ENCODE data around the genes POLR2E, FAM174C and APC2.

DNA sequence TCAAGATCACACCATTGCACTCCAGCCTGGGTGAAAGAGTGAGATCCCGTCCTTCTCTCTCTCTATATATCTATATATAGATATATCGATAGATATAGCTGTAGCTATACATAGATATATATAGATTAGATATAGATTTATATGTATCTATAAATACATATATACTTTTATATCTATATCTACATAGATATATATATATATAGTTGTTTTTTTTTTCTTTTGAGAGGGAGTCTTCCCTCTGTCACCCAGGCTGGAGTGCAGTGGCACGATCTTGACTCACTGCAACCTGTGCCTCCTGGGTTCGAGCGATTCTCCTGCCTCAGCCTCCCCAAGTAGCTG is 14.7 kb upstream of the WDR18 start:
- PRO-cap: no peak
- RAMPAGE, long total RNA, 4 experiments: start-site peak on the plus strand in 1 of 4 experiments, centred at position 234 of the sequence, 6 reads per replicate

- PRO-cap: no peak
- RAMPAGE, long total RNA, 4 experiments: no peak in any of the 4 experiments
These were observed 4.0 kb downstream of the ARHGAP45 start for GRCh38 chr19:1071003-1071419.

GRCh38 chr19:1091271-1091704 is 3.9 kb downstream of the POLR2E start:
- PRO-cap: no peak
- RAMPAGE, long total RNA, 4 experiments: no peak in any of the 4 experiments

GRCh38 chr19:1095225-1095711 is at the start of gene POLR2E:
TSS of gene POLR2E (minus strand) at chr19:1095375.
- PRO-cap: unidirectional peak, minus-strand start at chr19:1095375
- RAMPAGE, long total RNA, 4 experiments: start-site peak on the minus strand in 4 of 4 experiments, at chr19:1095328-1095375 at its widest, 349 to 710 reads per replicate

DNA sequence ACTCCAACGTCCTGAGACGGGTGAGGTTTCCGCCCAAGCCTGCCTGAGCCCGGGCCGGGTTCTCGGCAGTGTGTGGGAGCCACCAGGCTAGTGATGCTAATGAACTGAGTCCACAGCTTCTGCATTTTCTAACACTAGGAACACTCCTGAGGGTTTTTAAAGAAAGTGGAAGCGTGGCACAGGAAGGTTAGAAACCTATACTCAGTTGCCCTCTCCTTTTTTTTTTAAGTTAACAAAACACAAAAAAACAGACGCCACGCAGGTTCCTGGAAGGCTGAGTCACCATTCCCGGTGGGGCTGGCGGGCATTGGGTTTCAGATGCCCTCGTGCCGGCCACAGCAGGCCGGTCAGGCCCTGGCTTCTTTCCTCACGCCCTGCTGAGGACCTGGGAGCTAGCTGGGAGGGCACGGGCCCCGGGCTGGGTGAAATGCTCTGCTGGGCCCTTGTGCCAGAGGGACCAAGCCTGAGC is 22.3 kb downstream of the GPX4 start:
- PRO-cap: no peak
- RAMPAGE, long total RNA, 4 experiments: no peak in any of the 4 experiments

- PRO-cap: unidirectional peak, plus-strand start at chr19:1151212
- RAMPAGE, long total RNA, 4 experiments: no peak in any of the 4 experiments
These were observed 23.2 kb downstream of the SBNO2 start for GRCh38 chr19:1150785-1151335.

GRCh38 chr19:1168060-1168272 is 6.1 kb downstream of the SBNO2 start:
- PRO-cap: no peak
- RAMPAGE, long total RNA, 4 experiments: no peak in any of the 4 experiments

DNA sequence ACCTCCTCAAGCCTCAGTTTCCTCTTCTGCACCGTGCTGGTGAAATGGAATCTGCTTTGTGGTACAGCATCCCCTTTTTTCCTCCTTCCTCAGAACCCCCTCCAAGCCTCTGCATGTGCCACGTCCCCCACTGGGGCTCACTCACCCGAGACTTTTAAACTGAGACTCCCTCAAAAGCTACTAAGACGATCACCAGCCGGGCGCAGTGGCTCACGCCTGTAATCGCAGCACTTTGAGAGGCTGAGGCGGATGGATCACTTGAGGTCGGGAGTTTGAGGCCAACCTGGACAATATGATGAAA is 349 bp upstream of the SBNO2 start:
- PRO-cap: no peak
- RAMPAGE, long total RNA, 4 experiments: no peak in any of the 4 experiments

DNA sequence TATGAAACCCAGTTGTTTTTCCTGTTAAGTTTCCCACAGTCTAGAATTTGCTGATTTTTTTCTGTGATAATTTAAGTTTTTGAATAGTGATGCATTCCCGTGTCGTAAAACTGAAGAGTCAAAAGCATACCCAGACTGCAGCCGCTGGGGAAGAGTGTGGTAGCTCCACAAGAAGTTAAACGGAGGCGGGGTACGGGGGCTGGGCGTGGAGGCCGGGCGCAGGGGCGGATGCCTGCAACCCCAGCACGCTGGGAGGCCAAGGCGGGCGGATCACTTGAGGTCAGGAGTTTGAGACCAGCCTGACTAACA is 13.2 kb upstream of the STK11 start:
- PRO-cap: no peak
- RAMPAGE, long total RNA, 4 experiments: no peak in any of the 4 experiments

- PRO-cap: no peak
- RAMPAGE, long total RNA, 4 experiments: no peak in any of the 4 experiments
These were observed 15.9 kb downstream of the STK11 start for GRCh38 chr19:1221437-1222010.

DNA sequence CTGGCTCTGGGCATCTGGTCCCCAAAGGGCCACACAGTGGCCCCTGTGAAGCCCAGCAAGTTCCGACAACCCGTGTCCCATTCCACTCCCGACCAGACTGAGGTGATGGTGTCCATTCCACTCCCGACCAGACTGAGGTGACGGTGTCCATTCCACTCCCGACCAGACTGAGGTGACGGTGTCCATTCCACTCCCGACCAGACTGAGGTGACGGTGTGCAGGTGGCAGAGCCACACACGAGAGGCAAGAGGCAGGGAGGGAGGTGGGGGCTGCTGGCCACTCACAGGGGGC is 2.1 kb upstream of the MIDN start:
- PRO-cap: no peak
- RAMPAGE, long total RNA, 4 experiments: no peak in any of the 4 experiments

- PRO-cap: bidirectional peak, plus-strand start at chr19:1249888, minus-strand start at chr19:1249559
- RAMPAGE, long total RNA, 4 experiments: no peak in any of the 4 experiments
These were observed 931 bp downstream of the MIDN start for GRCh38 chr19:1249303-1249725.

DNA sequence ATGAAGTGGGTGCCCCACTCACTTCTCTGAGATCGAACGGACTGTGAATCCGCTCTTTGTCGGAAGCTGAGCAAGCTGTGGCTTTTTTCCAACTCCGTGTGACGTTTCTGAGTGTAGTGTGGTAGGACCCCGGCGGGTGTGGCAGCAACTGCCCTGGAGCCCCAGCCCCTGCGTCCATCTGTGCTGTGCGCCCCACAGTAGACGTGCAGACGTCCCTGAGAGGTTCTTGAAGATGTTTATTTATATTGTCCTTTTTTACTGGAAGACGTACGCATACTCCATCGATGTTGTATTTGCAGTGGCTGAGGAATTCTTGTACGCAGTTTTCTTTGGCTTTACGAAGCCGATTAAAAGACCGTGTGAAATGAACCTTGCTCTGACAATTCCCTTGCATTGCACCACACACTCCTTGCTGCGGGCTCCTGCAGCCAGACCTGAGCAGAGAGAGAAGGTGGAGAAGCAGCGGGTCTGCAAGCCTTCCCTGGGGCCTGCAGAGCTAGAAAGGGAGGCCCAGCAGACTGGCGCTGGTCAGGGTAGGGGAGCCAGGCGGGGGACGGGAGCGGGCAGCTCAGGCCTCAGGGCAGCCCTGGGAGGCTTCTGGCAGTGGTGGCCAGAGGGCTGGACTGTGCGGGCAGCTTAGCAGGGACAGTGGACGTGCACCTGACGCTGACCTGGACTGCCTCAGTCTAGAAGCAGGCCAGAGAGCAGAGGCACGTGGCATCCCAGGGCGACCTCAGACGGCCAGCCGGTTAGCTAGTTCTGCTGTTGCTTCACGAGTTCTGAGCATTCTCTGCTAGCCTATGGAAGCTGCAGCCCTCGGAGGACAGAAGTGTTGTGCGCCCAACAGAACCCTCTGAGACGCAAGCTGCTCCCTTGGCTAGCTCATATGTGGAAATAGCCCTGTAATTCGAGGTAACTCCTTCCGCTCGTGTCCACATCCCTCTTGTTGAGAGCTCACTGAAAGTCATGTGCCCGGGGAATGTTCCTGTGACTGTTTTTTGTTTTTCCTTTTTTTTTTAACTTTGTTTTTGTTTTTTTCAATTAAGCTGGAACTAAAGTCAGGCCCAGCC is 2.2 kb upstream of the FAM174C start:
- PRO-cap: no peak
- RAMPAGE, long total RNA, 4 experiments: no peak in any of the 4 experiments

GRCh38 chr19:1274435-1275592 is at the start of gene FAM174C:
TSS of gene FAM174C (plus strand) at chr19:1275530.
- PRO-cap: bidirectional peak, plus-strand start at chr19:1275542, minus-strand start at chr19:1275353
- RAMPAGE, long total RNA, 4 experiments: no peak in any of the 4 experiments

DNA sequence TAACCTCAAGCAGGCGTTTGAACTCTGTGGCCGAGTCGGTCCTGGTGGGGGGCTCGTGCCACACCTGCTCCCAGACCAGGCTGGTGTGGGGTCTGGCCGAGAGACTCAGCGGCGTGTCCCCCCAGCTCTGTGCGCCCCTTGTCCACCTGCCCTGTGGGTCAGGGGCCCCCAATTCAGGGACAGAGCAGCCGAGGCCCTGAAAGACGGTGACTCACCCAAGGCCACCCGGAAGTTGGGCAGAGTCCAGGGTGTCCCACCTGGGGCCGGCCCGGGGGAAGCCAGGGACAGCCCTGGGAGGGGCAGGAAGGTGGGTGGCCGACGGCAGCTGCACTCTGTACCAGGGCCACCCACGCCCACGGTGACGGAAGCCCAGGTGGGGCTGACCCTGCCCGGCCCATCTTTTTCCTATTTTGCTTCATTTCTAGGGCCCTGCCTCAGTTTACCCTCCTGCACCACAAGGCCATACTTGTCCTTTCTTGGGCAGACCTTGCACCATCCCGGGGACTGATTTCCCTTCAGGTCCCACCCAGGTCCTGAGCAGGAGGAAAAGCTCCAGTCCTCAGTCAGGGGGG is 5.3 kb downstream of the EFNA2 start:
- PRO-cap: no peak
- RAMPAGE, long total RNA, 4 experiments: no peak in any of the 4 experiments

GRCh38 chr19:1373306-1373903 is 10.3 kb upstream of the NDUFS7 start:
- PRO-cap: no peak
- RAMPAGE, long total RNA, 4 experiments: no peak in any of the 4 experiments

GRCh38 chr19:1396839-1397692 is 4.3 kb downstream of the GAMT start:
- PRO-cap: no peak
- RAMPAGE, long total RNA, 4 experiments: no peak in any of the 4 experiments

DNA sequence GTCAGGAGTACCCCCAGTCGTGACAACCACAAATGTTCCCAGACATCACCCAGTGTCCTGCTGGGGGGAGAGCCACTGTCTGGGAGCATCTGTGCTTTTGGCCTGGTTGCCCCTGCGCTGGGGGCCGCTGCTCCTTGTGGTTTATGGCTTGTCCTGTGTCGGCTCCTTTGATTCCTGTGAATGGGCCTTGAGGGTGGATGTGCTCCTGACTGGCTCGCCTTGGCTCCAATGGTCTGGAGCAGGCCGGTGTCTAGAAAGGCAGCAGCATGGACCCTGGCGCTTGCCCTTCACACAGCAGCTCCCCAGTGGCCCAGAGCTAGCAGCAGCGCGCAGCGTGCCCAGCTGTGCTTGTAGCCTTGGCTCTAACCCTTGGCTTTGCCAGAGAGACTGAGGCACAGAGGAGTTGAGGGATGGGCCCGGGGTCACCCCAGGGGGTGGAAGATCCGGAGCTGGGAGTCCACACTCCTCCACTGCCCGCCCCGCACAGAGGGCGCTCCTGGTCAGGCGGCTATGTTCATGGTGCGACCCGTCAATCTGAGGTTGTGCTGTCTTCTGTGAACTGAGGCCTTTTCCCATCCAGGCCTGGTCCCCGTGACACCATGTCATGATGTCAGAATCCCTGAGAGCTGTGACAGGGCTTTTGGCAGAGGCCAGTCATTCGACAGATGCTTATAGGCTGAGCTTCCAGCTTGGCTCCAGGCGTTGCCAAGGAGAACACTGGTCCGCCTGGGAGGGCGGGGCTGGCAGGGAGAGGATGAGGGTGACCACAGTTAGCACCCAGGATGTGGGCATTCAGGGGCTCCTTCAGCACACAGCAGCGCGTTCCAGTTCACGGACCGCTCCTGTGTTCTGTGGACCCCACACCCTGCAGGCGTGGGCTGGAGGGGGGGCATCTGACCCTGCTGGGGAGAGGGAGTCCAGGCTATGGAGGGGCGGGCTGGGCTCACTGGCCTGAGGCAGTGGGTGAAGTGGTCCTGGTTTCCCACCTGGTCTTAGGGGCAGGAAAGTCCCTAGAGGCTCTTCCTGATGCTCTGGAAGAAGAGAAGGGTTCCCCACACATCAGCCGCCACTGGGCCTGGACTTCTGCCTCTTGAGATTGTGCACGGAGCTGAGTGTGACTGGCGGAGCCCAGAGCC is 4.3 kb downstream of the DAZAP1 start:
- PRO-cap: no peak
- RAMPAGE, long total RNA, 4 experiments: no peak in any of the 4 experiments

GRCh38 chr19:1443858-1444599 is 5.8 kb downstream of the RPS15 start:
- PRO-cap: no peak
- RAMPAGE, long total RNA, 4 experiments: no peak in any of the 4 experiments

DNA sequence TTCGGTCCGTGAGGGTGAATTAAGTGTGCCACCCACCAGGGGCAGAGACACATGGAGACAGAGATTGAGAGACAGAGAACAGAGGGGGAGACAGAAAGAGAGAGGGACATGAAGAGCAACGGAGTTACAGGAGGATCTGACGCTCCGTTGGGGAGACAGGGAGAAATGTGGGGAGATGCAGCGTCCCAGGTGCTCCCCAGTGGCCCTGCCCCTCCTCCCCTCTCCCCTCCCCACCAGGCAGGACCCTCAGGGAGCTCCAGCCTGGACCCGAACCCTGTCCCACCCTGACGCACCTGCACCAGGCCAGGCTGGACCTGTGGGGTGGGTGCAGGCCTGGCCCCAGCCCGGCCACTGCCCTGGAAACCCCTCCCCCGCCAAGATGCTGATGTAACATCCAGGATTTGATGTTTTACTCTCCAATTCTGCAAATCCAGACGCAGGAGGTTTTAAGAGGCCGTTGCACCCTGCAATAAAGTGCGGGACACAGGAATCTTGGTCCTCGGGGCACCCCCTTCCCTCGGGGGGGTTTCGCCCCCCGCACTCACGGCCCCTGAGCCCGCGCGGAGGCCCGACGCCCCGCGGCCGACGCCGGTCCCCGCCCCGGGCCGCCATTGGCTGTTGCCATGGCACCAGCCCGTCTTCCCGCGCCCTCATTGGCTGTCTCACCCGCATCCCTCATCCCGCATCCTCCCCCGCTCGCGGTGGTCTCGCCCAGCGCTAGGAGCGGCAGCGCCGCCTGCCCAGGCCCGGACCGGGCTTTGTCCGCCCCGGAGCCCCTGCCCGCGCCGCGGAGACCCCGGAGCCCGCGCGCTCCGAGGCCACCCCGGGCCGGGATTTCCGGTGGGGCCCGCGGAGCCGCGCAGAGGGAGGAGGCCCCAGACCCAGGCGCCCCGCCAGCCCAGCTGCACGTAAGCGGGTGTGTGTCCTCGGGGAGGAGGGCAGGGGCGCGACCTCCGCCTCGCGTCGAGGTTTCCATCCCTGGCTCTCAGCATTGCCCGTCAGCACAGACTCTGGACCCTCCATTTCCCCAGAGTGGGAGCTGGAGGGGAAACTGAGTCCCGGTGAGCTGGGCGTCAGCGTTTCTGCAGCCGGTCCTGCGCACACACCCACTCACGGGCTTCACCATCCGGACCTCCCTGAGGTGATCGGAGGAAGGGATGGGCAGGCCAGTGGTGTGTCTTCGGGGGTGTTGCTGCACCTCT is at the start of gene APC2:
TSS of gene APC2 (plus strand) at position 699 of the 1,202 bp plus-strand sequence.
- PRO-cap: no peak
- RAMPAGE, long total RNA, 4 experiments: no peak in any of the 4 experiments